ENCODE data around the genes ZHX3 and IFT52.

- PRO-cap: bidirectional peak, plus-strand start at chr20:41005678, minus-strand start at chr20:41005474
Observed at GRCh38 chr20:41005128-41005859, 23.3 kb upstream of the TOP1 start.

DNA sequence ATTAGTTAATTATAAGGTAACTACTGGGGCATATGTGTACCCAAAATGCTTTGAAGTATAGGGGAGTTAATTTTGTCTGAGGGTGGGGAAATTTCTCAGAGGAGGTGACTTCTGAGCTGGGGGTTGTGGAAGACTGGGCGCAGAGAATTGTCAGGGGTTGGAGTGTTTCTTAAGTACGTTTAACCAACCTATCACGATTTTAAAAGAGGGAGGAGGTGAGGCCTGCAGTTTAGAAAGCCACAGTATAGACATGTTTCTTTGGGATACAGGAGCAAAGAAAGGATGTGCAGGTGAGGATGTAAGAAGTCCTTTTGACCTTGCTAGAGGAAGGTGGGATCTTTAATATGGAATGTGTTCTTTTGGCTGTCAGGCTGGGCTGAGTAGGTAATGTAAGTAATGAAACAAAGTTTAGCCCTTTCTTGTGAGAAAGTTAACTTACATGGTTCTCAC, 2.4 kb downstream of the TOP1 start:
- PRO-cap: no peak

DNA sequence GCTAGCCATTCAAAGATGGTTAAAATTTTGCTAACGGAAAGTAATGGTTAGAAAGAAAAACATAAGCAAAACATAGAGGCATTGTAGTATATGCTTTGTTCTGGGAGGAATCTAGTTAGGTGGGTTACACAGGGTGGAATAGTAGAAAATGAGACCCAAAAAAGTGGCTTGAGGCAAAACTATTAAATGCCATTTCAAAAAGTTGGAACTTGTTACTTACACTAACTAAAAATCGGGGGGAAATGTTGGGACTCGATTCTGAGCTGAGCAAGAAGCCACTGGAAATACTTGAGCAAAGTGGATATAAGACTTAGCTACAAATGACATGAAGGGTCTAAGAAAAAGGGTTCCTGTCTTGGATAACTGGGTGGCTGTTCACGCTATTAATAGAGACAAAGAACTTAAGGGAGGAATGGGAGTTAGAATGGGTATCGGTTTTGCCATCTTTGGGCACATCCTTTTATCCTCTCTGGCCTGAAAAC, 41.3 kb downstream of the TOP1 start:
- PRO-cap: no peak

GRCh38 chr20:41117680-41118786, 19.3 kb upstream of the PLCG1 start:
- PRO-cap: no peak

DNA sequence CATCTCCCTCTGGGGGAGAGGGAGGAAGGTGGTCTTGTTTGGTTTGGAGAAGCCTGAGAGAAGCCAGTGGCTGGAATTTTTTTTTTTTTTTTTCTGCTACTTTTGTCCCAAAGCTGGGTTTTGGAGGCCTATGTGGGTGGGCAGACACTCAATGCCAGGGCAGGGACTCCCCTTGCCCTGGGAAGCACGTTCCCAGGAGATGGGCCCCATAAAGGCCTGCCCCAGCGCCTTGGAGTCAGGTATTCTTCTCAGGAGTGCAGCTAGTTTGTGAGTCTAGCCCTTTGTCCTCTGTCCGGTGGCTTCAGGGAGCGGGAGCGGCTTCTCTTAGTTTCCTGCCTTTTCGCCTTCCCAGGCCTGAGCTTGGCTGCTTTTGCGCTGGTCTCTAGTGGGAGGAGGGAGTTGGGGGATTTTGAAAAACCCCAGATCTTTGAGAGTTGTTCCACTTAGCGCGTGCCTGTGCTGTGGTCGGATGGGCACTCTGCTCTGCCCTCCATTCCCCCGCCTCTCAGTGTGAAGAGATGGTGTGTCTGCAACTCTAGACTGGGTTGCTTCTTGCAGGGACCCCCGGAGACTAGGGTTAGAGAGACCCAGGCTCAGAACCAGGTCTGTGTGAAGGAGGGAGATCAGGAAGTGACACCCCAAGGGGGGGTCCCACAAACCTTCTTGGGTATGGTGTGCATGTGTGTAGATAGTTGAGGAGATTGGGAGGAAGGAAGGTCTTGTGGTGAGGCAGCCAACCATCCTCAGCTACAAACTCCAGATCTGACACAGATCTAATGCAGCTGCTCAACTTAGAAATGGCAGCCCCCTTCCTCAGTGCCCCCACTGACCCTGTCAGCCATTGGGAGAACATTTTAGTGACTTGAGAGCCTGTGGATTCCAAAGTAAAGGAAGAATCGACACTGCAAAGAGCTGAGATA, 1.3 kb downstream of the PLCG1 start:
- PRO-cap: no peak

DNA sequence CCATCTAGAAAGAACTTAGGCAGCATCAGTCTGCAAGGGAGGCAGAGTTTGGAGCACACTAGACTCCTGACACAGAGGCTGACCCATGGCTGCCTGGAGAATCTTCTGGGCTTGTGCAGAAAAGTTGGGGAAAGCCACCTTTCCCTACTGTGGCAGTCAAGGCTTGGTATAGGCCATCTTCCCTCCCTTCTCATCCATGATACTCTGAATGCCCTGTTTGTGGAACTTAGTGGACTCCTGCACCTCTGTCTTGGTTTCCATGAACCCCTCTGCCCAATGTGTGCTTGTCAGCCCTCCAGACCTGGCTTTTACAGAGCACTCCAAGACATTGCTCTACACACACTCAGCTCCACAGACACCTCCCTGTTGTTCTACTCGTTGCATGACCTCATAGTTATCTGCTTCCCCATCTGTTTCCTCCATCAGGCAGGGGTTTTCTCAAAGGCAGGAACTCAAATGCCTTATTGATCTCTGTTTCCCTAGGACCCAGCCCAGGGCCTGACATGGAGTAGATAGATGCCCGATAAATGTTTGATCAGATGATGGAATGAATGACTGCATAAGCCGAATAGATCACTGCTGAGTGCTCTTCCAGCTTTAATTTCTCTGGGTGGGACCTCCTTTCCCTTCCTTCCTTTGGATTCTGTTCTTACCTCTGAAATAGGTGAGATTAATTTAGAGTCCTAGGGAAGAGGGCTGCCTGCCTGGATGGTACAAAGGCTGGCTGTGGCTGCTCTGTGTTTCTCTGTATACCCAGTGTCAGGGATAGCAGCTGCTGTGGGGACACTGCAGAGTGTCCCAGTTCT, 13.3 kb downstream of the PLCG1 start:
- PRO-cap: no peak

DNA sequence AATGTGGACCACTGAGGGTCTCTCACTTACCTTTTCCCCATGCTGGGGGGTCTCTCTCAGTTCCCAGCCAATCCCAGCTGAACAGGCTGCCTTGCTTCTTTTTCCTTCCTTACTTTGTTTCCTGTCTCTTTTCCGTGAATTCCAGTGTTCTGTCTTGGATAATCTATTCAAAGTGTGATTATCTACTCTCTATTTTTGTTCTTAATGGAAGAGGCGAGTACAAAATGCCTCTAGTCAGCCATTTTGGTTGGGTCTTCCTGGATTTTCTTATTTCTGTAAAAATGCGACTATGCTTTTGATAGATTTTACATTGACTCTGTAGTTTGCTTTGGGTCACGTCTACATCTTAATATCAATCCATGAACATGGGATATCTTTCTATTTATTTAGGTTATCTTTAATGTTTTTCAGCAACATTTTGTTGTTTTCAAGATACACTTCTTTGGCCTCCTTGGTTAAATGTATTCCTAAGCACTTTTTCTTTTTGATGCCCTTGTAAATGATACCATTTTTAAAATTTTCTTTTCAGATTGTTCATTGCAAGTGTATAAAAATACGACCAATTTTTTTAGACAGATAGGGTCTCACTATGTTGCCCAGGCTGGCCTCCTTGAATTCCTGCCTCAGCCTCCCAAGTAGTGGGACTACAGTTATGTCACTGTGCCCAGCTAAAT, 55.7 kb downstream of the PLCG1 start:
- PRO-cap: no peak

DNA sequence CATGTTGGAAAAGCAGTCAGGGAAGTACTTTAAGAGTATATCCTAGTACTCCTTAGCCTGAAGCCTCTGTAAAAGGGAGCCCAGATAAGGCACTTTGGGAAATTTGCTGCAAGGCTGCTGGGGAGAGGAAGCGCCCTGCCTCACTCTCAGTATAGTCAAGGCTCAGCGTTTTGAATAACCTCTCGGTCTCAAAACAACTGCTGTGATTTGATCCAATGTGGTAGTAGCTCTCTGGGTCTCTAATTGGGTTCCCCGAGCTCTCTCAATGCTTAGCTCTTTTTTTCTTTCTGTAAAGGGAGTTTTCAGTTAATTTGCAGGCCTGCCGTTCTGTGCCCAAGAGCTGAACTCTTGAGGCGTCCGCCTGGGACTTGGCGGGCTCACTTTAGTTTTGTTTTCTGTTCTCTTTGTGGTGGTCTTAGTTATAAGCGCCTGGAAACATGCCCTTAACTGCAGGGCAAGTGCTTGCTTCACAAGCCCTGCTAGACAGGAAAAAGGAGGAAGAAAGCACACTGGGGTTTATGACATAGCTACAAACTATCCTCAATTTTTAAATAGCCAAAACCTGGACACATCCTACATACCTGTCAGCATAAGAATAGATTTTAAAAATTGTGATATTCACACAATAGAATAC, 41.1 kb downstream of the ZHX3 start:
- PRO-cap: no peak

DNA sequence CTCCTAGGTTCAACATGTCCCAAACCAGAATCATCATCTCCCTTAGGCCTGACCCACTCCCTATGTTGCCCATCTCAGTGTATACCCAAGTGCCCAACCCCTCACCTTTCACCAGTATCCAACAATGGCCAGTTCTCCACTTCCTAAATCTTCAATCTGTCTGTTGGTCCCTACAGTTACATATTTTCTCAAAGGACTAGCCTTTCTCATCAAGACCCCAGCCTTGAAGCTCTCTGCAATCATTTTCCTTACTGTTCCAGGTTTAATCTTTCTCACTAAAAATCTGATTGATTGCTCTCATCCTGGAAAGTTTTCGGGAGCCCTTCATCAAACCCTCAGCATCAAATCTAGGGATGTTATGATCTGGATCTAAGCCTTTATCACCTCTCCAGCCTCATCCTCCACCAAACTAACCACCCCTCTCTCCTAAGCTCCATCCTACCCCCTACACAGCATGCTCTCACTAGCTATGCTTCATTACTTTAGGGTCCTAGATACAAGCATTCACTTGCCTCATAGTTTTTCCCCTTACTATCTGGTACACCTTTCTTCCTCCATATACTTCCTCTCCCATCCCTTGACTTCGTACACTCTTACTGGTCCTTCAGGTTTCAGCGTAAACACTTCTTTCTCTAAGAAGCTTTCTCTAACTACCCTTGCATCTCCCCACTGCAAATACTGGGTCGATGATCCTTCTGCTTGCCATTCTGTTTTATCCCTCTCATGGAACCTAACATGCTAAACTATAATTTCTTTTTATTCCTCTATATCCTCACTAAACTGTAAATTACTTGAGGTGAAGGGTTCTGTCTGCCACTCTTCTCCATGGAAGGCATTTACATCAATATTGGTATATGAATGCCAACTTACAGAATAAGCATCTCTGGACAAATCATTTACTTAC, 32.9 kb downstream of the ZHX3 start:
- PRO-cap: no peak

DNA sequence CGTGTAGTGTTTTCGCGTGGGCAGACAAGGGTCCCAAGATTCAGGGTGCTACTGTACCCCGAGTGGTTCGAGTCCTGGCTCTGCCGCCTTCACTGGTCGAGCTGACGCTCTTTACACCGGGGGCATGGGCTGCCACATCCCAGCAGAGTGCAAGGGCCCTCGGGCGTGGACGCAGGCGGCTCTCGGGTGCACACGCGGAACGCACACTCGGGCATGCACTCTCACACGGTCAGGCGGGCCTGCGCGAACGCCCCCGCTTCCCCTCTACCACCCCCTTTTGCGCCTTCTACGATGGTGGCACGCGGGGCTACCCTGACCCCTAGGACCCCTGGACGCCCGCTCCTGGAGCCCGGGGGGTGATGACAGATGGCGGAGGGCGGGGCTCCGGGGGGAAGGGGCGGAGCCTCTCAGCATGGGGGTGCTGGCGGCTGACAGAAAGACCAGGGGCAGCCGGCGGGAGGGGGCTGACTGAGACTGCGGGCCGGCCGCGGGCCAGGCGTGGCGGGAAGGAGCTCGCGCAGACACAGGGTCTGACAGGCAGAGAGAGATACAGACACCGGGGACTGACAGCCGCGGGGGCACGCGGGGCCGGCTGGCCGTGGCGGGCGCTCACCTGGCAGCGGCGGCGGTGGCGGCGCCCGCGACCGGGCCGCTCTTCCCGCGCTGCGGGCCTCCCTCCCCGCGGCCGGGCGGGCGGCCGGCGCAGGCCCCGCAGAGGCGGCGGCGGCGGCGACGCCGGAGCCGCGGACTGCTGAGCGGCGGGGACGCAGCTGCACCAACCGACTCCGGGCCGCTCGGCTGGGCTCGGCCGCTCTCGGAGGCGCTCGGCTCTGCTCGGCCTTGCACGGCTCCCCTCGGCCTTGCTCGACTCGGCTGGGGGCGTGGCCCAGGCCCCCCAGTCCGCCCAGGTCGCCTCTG, at the start of gene ZHX3:
Gene ZHX3, minus strand, starts transcription at position 836 of the 918 bp plus-strand sequence.
- PRO-cap: bidirectional peak, plus-strand start at position 467 of the sequence, minus-strand start at position 233 of the sequence; bidirectional peak, plus-strand start outside the sequence, minus-strand start at position 800 of the sequence

GRCh38 chr20:41334754-41335353, 5.8 kb upstream of the LPIN3 start:
- PRO-cap: no peak

DNA sequence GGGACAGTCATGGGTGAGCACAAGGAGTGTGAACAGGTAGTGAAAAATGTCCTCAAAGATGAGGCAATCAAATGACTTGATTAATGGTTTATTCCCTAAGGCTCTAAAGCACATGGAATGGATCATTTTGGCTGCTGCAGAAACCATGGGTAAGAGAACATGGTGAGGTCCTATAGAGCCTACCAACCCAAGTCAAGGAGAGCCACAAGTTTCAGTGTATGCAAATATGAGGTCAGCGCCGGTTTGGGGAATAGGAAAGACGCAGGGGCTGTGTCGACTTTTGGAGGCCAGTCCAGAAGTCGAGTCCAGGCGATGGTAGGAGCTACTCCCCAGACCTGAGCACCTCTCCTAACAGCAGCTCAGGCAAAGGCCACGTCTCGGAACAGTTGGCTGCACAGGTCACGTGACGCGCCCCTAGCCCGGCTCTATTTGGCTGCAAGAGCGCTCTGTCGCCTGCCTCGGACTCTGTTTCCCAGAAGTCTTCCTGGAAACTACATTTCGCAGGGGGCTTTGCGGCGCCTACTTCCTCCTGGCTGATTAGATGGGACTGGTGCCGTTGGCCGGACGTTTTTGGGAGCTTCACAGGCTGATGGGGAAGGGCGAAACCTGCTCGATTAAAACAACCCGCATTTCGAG, 74.4 kb upstream of the CHD6 start:
- PRO-cap: bidirectional peak, plus-strand start at position 540 of the sequence, minus-strand start at position 388 of the sequence

- PRO-cap: unidirectional peak, minus-strand start at chr20:41693238; bidirectional peak, plus-strand start at chr20:41693576, minus-strand start at chr20:41693289
Observed at GRCh38 chr20:41693099-41694149, 75.2 kb upstream of the CHD6 start.

GRCh38 chr20:42713741-42713960, 476.1 kb downstream of the PTPRT start:
- PRO-cap: no peak

DNA sequence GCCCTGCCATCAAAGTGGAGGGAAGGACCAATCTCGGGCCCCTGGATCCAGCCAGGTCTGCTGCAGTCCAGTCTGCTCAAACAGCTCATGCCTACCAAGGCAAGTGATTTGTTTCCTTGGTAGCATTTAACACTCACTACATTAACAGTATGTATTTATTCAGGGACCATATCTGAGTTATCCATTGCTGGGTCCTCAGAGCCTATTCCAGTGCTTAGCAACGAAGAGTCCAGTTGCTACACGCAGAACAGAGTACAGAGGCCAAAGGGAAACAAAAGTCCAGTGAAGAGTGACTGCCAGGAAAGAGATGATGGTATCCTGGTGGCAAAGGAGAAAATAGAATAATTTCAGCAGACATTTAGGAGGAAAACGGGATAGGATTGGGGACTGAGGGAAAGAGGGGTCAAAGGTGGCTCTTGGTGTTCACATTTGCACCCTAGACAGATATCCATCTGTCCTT, 352.2 kb downstream of the PTPRT start:
- PRO-cap: no peak

- PRO-cap: no peak
Observed at GRCh38 chr20:43463030-43464035, 5.6 kb downstream of the SRSF6 start.

GRCh38 chr20:43464036-43464724, 6.5 kb downstream of the SRSF6 start:
- PRO-cap: no peak

- PRO-cap: no peak
Observed at GRCh38 chr20:43579711-43580710, 10.7 kb upstream of the IFT52 start.

GRCh38 chr20:43590376-43591478, at the start of gene IFT52:
IFT52 (plus strand) TSS chr20:43590937.
- PRO-cap: unidirectional peak, minus-strand start at chr20:43590614; bidirectional peak, plus-strand start at chr20:43591010, minus-strand start at chr20:43590892

DNA sequence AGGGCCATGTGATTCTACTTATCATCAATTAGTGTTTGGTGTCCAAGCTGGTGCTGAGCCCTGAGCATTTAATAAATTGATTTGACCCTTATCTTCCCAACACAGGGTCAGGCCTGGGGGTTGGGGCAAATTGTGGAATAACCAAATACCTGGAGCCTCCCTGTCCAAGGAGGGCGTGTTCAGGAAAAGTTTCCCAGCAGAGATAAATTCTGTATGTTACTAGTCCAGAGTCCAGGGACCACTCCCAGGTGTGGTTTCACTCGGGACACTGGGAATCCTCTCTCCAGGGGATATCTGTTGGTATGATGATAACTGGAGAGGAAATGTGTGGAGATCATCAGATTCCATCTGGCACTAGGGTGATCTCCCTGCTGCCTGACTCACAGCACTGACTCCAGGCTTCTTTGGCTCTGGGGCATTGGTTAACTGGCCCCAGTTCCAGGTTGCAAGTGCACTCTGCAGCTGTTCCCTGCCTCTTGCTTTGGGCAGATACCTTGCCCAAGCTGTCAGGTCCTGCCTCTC, 3.8 kb upstream of the MYBL2 start:
- PRO-cap: no peak